Metanephros (tissue), 2 donors: Measurements from ENCODE around the gene GADD45G.

- RAMPAGE, long total RNA: no peak
These were observed at the start of gene GADD45G for GRCh38 chr9:89604591-89605290. Gene GADD45G, plus strand, starts transcription at chr9:89605012.

DNA sequence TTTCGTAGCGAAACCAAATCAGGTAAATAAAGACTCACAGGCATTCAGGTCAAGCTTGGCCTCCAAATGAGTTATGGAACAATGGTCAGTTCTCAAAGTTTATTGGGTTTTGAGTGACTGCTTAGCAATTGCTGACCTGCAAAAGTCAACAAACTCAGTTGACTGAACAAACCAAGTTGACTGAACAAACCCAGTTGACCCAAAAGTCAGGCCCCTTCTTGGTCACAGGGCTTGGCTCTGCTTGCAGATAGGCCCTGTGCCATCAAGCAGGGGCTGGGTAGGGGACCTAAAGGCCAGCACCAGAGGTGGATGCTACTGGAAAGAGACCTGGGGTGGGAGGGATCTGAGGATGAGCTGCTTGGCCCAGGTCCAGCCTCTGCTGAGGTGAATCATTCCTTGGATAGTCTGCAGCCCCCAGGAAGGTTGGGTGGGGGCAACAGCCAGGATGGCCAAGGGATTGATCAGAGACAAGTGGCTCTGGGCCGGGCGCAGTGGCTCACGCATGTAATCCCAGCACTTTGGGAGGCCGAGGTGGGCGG, 64.6 kb downstream of the GADD45G start:
- RAMPAGE, long total RNA: no peak

GRCh38 chr9:89675389-89675926, 70.6 kb downstream of the GADD45G start:
- RAMPAGE, long total RNA: no peak

GRCh38 chr9:89701297-89701557, 96.4 kb downstream of the GADD45G start:
- RAMPAGE, long total RNA: no peak

DNA sequence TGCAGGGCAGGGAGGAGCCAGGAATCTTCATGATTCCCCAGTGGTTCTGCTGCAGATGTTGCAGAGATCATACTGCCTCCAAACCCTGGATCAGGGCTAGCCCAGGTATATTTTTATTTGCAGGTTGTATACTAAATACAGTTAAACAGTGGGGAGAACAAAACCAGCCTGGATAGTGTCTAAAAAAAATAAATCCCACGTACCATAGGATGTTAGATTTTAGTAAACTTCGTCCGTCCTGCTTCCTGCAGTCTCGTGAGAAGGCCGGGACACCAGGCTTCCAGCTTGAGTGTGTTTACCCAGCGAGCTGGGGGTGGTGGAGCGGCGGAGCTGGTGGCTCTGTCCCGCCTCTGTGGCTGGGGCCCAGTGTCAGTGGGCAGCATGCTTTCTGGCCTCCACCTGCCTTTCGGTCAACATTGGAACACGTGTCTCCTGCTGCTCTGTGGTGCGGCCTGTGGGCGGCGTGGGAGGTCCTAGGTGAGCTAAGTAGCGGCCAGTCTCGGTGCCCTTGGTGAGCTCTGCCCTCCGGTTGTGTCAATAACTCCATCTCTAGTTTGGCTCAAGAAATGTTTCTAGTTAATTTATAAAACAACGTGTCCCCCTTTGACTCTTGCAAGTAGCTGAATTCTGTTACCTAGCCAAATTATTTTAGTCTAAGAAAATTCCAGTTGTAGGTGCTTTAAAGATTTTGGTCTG, 125.8 kb downstream of the GADD45G start:
- RAMPAGE, long total RNA: no peak

DNA sequence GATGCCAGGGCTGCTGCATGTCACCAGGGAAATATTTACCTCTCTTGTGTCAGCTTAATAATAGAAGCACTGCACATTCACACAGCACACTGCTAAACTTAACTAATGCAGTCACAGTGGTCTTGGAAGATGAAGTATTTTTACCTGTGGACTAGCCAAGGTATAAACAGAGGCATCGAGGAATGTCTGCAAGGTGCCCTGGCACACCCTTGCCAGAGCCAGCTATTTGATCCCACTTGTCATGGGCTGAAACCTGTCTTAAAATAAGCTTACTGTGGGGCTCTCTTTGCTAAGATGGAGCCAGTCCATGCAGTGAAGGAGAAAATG, 281.7 kb downstream of the GADD45G start:
- RAMPAGE, long total RNA: no peak

- RAMPAGE, long total RNA: no peak
These were observed 319.1 kb downstream of the GADD45G start for GRCh38 chr9:89923759-89924559.

DNA sequence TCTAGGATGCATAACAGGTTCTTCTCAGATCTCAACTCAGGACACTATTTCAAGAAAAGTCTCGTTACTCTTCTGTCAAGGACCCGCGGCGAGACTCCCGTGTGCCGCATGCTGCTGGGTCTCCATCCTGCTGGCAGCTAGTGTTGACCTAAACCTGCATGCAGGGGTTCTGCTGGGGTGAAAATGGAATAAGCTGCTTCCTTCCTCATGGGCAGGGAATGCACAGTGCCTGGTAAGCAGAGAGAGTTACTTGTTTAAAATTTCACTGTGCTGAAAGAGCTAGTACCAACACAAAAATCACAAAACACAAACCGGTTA, 416.5 kb downstream of the GADD45G start:
- RAMPAGE, long total RNA: no peak

GRCh38 chr9:90102186-90102661, 497.4 kb downstream of the GADD45G start:
- RAMPAGE, long total RNA: no peak

DNA sequence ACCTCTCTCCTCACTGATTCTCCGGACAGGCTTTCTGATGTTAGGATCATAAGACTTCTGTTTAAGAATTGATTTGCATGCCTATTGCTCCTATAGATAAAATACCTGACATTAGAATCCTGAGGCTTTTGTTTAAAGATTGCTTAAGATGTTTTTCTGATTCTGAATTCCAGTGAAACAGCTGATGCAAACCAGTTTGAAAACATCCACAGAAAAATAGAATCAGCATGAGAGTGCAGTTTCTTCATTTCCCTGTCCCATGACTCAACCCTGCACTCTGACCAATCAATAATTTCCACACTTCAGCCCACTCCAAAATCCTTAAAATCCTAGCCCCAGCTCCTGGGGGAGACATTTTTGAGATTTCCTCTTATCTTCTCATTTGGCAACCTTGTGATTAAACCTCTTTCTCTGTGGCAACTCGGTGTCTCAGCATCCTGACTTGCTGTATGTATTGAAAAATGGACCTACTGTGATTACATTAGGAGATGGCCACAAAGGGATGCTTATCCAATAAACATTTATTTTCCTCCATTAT, 310.4 kb downstream of the DIRAS2 start:
- RAMPAGE, long total RNA: no peak

- RAMPAGE, long total RNA: no peak
These were observed 33.5 kb downstream of the SYK start for GRCh38 chr9:90835062-90835485.

- RAMPAGE, long total RNA: no peak
These were observed 72.8 kb downstream of the SYK start for GRCh38 chr9:90874178-90874980.

DNA sequence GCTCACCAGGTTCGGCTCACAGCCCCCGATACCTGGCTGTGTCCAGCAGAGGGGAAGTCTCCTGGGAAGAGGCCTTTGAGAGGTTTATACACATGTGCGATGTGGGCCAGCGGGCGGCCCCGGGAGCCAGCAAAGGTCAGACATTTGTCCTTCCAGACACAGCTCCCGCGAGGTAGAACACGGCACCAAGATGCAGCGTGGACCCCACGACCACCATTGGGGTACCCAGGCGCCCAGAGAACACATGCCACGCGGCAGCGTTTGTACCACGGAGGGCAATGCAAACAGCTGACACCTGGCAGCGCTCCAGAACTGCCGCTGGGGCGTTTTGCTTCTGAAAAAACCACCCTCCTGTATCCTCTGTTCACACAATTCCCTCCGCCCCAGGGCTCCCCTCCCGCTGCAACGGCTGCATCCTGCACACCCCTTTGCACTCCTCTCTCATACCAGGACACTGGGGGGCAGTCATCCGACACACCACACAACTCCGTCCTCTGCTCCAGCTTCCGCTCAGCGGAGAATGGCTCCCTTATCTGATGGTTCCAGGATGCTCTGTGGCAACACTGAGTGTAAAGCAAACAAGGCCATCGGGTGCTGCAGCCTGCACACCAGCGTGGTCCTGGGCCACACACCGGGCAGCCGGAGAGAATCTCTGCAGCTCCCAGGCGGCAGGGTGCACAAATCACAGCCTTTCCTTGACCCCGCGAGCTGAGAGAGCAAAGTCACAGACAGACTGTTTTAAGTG, 235.4 kb downstream of the SYK start:
- RAMPAGE, long total RNA: no peak

- RAMPAGE, long total RNA: no peak
These were observed 236.5 kb downstream of the SYK start for GRCh38 chr9:91037992-91038573.

- RAMPAGE, long total RNA: no peak
These were observed 241.6 kb downstream of the SYK start for GRCh38 chr9:91042822-91044031.

GRCh38 chr9:91060364-91060843, 258.8 kb downstream of the SYK start:
- RAMPAGE, long total RNA: no peak

- RAMPAGE, long total RNA: no peak
These were observed 242.7 kb downstream of the AUH start for GRCh38 chr9:91118868-91119564.

DNA sequence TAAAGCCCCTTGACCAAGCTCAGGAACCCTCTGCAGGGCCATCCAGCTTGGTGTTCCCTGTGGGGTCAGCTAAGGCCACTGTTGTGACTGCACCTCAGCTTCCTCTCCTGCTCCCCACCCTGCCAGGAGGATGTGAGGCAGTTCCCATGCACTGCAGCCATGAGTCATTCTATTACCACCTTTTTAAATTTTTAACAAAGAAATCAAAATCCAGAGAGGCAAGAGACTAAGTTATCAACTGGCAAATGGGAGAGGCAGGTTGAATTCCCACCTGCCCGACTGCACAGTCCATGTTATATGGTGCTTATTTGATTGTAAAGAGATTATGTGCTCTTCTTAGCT, 174.8 kb downstream of the AUH start:
- RAMPAGE, long total RNA: no peak

DNA sequence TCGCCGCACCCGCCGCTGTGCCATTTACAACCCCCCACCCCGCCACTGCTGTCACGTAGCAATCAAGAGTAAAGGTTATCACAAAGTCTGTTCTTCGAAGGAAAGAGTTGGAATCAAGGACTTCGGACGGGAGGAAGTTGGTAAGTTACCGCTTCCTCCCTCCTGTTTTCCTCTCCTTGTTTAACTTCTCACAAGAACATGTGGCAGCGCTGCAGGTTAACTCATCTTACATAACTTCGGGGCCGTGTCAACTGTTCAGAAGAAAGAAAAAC, 167.7 kb downstream of the AUH start:
- RAMPAGE, long total RNA: no peak

- RAMPAGE, long total RNA: no peak
These were observed 152.9 kb downstream of the AUH start for GRCh38 chr9:91208786-91209336.